Epidermal melanocyte (primary cell): ENCODE measurements around a stretch of chr17.

- RRBS: 44% methylated on average over 4 of the region's 20 CpGs
Observed at GRCh38 chr17:50534269-50534842, 1.8 kb downstream of the EPN3 start.

DNA sequence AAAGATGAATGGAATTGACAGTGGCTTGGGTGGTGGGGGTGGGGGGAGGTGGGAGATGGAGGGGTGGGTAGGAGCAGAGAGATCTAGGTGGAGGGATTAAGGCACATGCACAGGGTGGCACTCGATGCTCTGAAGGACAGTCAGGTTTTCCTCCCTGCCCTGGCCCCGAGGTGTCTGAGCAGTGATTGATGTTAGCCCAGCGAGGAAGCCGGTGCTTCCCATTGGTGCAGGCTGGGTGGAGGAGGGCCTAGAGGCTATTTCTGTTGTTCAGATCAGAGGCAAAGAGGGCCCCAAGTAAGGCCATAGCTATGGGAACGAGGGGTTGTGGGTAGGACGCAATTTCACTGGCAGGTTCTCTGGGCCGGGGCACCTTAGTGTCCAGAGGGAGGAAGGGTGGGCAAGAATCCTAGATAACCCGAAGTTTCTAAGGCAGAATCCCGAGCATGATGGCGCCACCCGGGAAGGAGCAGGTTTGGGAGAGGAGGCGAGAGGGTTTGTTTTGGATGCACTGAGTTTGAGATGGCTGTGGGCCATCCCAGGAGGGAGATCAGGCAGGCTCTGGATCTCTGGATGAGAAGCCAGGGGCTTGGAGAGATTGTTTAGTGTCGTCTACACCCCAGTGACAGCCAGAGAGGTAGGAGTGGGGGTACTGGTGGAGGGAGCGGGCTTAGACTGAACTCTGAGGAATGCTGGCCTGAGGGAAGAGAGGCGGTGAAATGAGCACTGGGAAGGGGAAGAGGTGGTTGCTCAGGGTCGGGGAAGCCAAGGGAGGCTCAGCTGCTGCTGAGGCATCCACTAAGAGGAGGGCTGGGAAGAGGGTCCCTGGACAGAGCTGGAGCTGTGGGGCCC lies 23.3 kb downstream of the CACNA1G start:
- RRBS: 55% methylated on average over 4 of the region's 16 CpGs

- RRBS: no CpG with 5 or more reads among the region's 22 CpGs
Observed at GRCh38 chr17:50672989-50673644, 34.6 kb downstream of the ANKRD40 start.

- RRBS: no CpG with 5 or more reads among the region's 12 CpGs
Observed at GRCh38 chr17:50687127-50687689, 20.5 kb downstream of the ANKRD40 start.

GRCh38 chr17:50689841-50690564 lies 17.7 kb downstream of the ANKRD40 start:
- RRBS: no CpG with 5 or more reads among the region's 10 CpGs

DNA sequence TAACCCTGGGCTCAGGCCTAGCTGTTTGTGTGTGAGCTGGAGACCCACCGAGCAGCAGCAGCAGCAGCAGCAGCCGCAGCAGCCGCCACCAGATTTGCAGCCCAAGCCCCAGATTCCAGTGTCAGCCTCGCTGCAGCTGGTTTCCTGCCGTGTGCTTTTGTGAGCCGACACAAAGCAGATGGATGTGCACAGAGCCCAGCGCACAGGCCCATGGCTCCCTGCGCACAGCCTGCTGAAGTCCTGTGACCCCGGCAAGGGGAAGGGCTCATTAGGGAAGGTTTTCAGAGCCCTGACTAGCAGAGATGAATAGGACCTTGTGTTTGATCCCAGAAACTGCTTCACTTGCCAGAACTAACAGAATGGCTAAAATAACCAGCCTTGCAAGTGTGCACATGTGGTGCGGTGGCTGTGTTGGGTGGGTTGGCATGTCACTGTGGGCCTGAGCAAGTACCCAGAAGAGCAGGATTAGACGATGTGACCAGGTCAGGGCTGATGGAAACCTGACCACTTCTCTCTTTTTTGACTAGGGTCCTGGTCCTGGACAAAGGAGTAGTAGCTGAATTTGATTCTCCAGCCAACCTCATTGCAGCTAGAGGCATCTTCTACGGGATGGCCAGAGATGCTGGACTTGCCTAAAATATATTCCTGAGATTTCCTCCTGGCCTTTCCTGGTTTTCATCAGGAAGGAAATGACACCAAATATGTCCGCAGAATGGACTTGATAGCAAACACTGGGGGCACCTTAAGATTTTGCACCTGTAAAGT lies 17.0 kb downstream of the ANKRD40 start:
- RRBS: no CpG with 5 or more reads among the region's 13 CpGs

- RRBS: no CpG with 5 or more reads among the region's 19 CpGs
Observed at GRCh38 chr17:50745143-50746098, 21.9 kb downstream of the ANKRD40CL start.

DNA sequence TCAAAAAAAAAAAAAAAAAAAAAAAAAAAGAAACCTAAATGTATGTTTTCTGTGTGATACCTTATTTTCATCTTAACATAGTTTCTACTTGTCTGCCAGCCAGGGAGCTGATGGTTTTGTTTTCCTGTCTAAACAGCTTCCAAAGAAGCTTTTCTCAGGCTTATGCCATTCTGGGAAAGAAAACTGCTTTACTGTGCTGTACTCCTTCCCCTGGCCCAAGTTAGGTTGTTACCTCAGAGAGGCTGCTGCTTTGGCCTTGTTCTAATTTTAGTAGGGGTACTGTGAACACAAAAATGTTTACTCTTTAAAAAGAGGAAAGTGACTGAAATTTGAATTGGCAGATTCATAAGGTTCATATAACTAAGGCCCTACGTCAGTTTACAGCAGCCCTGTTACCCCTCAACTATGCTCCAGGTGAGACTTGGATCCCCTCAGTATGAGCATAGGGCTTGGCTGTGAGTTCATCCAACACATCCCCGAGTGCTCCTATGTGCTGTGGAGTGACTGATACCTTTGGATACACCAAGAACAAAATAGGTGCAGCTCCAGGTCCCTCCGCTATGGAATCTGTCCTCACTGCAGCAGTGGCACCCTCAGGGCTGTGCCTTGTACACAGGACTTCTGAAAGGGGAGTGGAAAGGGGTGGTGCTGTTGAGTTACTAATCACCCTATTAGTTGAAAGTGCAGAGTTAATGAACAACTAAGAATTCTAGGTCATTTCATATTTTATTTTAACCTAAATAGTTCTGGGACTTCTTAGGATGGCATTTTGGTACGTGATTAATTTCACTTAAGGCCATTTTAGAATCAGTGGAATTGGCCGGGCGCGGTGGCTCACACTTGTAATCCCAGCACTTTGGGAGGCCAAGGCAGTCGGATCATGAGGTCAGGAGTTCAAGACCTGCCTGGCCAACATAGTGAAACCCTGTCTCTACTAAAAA lies 10.4 kb downstream of the ANKRD40CL start:
- RRBS: no CpG with 5 or more reads among the region's 8 CpGs

GRCh38 chr17:50887768-50888147 lies 21.6 kb upstream of the TOB1 start:
- RRBS: no CpG with 5 or more reads among the region's 3 CpGs

GRCh38 chr17:50904989-50906004 lies 39.1 kb upstream of the TOB1 start:
- RRBS: 92% methylated on average over 1 of the region's 8 CpGs

DNA sequence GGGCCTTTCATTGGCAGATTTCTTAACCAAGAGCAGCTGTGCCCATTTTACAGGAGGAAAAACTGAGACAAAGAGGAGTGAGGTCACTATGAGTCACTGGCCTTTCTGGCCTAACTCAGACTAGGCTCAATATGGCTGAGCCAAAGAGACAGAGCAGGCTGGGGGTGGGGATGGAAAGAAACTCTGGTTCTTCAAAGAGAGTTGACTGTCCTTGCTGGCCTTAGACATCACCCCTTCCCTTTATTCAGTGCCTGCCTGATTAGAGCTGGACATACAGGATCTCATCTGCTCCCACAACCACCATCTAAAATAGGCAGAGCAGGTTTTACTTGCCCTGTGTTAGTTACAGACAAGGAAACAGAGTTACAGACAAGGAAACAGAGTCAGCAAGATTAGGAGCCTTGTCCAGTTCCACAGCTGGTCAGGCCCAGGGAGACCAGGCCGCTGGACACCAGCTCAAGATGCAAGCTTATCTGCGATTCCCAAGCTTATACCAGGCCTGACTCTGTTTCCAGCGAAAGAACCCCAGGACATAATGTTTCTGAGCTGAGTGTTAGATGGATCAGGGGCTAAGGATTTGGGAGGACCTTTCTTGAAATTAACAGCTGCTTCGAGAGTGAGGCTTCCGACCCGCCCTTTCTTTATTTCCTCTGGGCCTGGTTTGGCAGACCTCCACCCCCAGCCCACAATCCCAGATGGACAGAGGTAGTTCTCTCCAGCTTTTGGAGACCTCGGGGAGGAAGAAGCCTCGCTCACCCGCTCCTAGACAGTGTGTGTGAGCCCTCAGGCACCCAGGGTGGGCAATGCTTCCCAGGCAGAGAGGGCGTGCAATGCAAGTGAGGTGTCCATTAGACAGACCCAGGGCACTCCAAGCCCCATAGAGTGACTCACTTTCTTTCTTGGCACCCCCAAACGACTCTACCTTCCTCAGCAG lies 50.3 kb upstream of the TOB1 start:
- RRBS: no CpG with 5 or more reads among the region's 11 CpGs

- RRBS: no CpG with 5 or more reads among the region's 63 CpGs
Observed at GRCh38 chr17:50943915-50944971, 78.1 kb upstream of the TOB1 start.

DNA sequence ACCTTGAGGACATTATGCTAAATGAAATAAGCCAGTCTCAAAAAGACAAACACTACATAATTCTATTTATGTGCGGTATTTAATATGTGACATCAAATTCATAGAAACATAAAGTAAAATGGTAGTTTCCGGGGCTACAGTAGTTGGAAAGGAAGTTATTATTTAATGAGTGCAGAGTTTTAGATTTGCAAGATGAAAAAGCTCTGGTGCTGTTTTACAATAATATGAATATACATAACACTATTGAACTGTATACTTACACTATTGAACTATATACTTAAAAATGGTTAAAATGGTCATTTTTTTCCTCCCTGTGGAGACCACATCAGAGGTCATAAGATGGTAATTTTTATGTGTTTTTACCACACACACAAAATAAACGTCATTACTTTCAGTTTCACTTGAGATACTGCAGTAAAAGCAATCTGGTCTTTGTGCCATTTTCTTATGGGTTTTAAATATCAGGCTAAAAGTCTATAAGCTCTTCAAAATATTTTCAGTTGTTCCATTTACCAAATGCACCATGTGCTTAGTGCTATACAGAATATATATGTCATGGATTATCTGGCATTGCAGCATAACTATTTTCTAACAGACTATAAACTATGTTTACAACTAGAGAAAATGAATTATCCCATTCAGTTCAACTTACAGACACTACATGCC lies 90.9 kb downstream of the SPAG9 start:
- RRBS: no CpG with 5 or more reads among the region's 3 CpGs

GRCh38 chr17:51046446-51047214 lies 74.0 kb downstream of the SPAG9 start:
- RRBS: no CpG with 5 or more reads among the region's 13 CpGs

DNA sequence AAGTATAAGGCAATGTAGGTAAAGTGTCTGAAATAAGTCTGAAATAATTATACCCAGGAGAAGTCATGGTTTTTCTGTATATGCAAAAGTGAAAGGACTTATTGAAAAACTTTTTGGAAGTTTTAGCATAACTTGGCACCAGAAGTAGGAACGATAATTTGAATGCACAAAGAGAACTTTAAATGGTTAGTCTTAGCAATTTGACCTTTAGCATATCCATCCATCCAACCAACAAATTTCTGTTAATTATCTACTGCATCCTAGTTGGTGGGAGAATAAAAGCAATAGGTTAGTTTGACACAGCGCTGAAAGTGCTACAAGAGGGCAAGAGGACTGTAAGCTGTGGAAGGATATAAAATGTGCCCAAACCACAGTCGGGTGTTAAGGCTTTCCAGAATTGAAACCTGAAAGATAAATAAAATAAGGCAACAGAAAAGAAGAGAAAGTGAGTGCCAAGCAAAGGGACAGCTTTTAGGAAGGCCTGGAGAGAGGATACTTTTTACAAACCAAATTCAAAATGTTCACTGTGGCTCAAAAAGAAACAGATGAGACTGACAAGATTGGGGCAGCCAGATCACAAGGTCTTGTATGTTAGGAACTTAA lies 17.6 kb downstream of the SPAG9 start:
- RRBS: no CpG with 5 or more reads among the region's 3 CpGs

DNA sequence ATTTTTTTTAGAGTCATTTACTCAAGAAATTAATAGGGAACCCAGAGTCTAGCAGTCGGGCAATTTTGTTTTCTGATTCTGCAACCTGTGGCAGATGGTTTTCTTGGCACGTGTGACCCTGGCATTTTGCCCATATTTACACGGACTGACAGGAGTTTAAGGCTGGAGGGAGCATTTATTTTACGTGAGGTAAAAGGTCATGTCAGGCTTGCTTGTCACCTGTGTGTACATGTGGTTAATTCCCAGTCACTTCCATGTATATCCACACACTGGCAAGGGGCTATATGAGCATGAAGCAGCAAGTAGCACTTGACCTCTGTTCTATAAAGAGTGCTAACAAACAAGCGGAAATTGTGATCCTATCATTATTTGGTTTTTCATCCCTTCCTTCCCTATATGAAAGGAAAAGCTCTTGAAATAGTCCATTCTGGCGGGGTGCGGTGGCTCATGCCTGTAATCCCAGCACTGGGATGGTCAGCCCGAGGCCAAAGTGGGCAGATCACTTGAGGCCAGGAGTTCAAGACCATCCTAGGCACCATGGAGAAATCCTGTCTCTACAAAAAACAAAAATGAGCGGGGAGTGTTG lies 2.2 kb downstream of the SPAG9 start:
- RRBS: no CpG with 5 or more reads among the region's 9 CpGs

DNA sequence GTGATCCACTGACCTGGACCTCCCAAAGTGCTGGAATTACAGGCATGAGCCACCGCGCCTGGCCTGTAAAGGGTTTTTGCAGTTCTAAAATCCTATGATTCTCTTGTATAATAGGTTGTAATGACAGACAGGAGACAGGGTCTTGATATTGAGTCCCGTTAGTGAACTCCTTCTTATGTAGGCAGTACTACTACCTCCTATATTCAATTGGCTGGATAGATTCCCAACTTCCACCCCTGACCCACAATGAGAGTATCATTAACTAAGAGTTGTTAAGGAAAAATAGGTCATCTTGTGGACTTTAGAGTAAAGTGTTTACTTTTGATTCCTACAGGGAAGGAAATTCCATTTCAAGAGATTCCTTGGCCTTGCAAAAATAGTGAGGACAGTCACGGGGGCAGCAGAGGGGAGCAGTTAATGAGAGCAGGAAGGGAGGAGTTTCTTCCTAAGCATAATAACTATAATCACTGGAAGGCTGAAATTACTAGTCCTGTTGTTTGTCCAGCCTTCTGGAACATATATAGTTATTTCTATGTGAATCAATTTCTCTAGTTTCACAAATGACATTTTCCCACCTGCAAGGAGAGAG lies 5.3 kb upstream of the SPAG9 start:
- RRBS: no CpG with 5 or more reads among the region's 4 CpGs

DNA sequence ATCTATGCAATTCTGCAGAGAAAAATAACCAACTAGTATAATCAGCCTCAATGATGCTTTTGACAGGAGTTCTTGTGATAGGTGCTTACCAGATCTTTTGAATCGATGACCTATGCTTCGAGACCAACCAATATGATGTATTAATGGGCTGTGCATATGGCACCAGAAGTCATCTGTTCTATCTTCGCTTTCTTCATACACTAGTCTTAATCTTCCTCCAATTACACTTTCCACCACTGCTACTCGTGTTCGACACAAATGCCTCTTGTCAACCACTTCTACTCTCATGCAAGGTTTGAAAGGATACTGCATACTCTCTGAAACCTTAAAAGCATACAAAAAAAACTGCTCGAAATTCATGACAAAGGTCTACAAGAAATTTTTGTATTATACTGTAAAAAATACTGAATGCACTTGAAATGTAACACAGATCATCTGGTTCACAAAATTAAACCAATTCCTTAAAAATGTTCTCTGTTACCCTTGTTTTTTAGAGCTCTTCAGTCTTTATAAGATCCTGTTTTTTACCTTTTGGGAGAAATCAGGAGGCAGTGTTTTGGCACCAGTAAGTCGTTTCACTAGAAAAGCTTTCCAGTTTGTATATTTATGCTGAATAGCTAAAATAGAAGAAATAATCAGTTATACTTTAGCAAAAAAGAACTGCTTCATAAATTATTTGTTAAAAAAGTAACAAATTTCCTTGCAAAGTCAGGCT lies 36.6 kb downstream of the NME2 start:
- RRBS: no CpG with 5 or more reads among the region's 7 CpGs

- RRBS: no CpG with 5 or more reads among the region's 13 CpGs
Observed at GRCh38 chr17:54901168-54901990, 727 bp downstream of the TOM1L1 start.

- RRBS: no CpG with 5 or more reads among the region's 5 CpGs
Observed at GRCh38 chr17:55072847-55073281, 104.3 kb downstream of the STXBP4 start.